Myometrial cell (primary cell): ENCODE data around the genes SIMC1, KIAA1191 and FGFR4.

DNA sequence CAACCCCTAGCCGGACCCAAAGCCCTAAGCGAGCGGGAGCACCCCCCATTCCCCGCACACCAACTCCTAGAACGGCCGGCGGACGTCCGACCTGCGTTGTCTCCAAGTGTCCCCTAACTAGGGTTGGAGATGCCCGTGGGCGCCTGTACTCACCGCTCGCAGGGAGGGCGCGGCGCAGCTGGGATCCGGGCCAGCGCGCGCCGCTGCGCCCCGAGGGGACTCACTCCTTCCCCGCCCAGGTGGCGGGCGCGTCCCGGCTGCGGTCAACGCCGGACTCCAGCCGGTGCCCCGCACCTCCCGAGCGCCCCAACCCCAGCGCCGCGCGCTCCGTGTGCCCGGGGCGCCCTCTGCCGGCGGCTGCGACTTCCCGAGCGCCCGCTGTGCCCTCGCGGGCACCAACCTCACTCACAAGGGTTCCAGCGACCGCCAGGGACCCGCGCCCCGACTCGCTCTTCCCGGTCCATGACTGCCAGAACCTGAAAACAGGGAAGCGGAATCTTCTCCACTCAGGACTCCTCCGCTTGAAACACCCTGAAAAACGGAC is 583 bp upstream of the DRD1 start:
- RAMPAGE, long total RNA: no peak

GRCh38 chr5:175478721-175479557 is 579 bp downstream of the SFXN1 start:
- RAMPAGE, long total RNA: no peak

DNA sequence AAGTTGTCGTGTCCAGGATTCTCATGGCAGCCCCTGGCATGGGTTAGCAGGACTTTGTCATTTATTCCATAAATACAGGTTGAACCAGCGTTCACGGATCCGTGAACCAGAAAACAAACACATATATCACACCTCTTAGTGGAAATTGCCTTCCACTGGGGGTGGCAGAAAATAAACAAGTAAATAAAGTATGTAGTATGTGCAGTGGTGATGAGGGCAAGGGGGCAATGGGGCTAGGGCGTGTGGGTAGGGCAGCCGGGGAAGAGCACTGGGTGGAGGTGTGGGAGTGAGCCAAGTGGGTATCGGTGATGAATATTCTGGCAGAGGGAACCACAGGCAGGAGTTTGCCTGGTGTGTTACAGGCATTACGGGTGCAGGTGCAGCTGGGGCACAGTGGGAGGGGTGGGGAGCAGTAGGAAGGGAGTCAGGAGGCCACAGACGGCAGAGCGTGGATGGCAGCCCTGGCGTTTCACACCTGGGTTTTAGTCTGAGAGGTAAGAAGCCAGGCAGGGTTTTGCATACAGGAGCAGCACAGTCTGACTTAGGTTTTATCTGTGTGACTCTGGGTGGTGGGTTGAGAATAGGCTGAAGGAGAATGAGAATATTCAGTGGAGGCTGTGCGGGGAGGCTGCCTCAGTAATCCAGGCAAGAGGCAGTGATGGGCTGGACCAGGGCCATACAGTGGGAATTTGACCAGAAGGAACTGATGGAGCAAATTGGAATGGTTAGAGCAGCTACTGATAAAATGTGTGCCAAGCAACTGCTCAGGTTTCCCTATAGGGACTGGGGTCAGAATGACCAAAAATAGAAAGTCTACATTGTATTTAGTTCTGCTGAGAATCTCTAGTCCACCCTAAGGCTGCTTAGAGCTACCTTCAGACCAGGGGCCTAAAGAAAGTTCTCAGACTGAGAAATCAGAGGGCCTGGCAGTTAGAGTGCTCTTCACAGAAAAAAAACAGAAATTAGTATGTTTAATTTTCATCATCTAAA is 35.5 kb downstream of the SFXN1 start:
- RAMPAGE, long total RNA: no peak

- RAMPAGE, long total RNA: no peak
These were observed 73.8 kb upstream of the CPLX2 start for GRCh38 chr5:175797479-175798108.

DNA sequence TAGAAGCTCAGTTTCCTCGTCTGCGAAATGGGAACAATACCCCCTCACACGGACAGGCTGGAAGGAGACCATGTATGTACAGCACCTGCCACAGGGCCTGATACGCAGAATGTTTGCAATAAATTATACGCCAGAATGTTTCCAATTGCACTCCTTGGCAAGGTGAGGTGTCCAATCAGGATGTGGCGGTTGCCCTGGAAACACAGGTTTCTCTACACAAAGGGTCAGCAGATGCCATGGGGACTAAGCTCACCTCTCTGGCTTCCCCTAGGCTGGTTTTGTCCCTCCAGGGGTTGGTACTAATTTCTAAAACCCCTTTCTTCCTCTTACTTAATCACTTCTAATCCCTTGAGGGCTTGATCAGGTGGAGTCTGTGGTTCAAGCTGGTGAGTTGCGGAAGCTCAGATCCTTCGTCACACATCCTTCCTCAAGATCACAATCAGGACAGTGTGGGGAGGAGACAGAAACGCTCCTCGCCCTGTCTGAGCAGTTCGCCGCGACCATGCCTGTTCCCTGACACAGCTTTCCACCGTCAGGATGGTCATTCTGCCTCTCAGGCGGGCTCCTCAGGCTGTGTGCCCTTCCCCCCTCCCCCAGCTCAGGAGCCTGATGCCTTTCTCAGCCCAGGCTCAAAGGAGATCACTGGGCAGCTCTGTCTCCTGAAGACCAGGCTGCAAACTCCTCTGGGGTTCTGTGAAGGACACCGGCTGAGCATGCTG is 24.2 kb downstream of the CPLX2 start:
- RAMPAGE, long total RNA: no peak

GRCh38 chr5:176237854-176238955 is at the start of gene SIMC1:
TSS of gene SIMC1 (plus strand) at chr5:176238424.
- RAMPAGE, long total RNA: no peak

GRCh38 chr5:176361416-176362331 is at the start of gene KIAA1191:
TSS of gene KIAA1191 (minus strand) at chr5:176361764.
- RAMPAGE, long total RNA: start-site peak on the minus strand at chr5:176361764-176361800, 260 and 389 reads in 2 replicates

DNA sequence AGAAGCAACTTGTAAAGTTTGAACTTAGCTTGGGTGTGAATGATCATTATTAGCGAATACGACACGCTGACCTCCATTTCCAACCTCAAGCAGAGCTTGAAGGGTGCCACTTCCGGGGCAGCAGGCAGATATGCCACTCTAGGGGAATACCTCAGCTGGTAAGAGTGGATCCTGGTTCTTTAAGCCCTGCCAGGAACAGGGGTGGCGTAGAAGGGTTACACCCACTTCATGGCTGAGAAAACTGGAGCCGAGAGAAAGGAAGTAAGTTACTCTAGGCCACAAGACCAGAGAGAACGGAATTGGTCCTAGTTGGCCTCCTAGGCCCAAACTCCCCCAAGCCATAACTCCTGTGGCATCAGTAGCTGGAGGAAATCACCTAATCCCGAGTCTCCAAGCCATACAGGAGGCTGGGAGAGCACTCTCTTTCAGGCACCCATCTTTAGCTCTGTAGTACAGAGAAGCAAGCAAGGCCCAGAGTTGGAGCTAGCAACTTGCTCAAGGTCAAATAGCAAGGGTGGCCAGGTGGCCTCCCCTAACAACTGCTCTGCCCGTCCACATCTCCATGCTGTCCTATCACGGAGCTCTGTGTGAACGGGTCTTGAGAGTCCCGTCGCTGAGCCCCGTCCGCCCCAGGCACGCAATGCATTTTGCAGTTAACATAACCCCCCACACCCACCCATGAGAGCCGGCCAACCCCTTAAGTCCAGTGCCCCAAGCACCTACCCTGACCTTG is 1.8 kb downstream of the RNF44 start:
- RAMPAGE, long total RNA: no peak

- RAMPAGE, long total RNA: no peak
These were observed 1.0 kb upstream of the RNF44 start for GRCh38 chr5:176538302-176538587.

DNA sequence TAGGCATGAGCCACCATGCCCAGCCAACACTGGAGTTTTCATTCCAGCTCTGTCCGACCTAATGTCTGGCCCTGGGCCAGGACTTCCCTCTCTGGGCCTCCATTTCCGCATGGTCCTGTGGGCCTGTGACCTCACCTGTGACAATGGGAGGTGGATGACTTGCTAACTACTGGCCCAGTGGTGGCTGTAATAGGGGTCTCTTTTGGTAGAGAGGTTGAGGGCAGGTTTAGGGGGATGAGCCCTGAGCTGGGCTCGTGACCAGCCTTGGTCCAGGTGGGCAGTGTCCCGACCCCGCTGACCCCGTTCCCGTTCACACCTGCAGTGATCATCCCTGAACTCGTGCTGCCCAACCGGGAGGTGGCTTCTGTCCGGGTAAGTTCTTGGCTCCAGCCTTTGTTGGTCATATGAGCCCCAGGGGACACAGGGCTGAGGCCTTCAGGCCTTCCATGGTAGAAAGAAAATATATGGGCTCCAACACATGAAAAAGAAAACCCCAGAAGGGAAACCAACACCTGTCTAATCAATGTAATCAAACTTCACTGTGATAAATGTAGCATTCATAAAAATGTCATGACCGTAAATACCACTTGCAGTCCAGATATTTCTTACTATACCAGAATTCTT is 23.4 kb downstream of the GPRIN1 start:
- RAMPAGE, long total RNA: no peak

DNA sequence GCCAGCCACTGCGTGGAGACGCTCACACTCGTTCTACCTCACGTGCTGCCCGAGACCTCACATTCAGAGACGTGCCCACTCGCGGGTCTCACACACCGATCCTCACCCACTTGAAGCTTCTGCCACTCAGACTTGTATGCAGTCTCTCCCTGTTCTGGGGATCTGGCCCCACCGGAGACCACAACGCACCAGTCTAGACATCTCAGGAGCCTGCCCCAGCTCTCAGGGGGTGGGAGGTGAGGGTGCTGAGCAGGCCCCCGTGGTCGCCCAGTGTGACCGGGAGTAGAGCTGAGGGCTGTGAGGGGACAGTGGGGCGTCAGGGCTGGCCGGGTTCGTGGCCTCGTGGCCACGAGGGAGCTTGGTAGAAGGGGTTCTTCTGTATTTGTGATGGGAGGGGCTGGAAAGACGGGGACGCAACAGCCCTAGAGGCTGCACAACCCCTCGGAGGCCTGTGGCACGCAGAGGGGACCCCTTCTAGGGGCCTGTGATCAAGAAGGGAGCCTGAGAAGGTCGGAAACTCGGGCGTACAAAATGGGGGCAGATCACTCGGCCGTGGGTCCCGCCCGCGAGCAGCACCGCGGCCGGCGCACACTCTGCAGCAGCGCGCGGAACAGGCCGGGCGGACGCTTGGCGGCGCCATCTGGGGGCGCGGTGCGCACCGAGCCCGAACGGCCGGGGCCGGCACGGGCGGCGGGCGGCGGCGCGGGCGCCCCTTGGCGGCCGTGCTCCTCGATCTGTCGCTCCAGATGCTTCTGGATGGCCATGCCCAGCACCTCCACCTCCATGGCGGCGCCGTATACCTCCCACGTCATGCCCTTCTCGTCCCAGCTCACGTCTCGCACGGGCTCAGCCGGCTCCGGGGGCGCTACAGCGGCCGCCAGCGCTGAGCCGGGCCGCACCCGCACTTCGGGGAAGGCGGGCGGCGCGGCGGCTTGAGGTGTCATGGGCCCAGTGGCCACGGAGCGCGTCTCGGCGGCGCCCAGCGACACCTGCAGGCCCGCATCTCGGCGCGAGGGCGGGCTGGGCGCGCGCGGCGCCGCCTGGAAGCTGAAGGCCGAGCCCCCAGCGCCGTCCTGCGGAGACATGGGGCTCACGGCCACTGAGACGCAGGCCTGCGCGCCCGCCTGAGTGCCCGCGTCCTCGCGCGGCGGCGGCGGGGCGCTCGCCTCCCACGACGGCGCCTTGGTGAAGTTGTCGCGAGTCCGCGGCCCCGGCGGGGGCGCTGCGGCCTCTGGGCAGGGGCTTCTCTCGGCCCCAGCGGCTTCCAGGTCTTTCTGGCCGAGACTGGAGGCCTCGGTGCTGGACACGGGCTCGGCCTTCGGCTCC is 13.2 kb downstream of the GPRIN1 start:
- RAMPAGE, long total RNA: no peak

GRCh38 chr5:176610438-176610782 is 454 bp upstream of the GPRIN1 start:
- RAMPAGE, long total RNA: no peak

DNA sequence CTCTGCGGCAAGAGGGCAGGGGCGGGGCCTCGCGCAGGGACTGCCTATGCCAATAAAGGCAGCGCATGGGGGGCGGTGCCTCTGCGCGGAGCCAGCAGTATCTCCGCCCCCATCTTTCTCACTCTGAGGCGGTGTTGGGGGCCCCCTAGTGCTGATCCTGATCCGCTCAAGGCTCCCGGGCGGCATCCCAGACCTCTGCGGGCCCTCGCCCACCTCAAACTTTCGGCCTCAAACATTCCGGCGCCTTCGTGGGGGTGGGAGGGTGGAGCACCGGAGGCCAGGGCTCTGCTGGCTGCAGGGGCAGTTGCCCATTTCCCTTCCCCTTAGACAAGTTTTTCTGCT is 9.3 kb upstream of the GPRIN1 start:
- RAMPAGE, long total RNA: no peak

- RAMPAGE, long total RNA: no peak
These were observed 4.4 kb upstream of the TSPAN17 start for GRCh38 chr5:176642889-176643327.

- RAMPAGE, long total RNA: no peak
These were observed at the start of gene FGFR4 for GRCh38 chr5:177086768-177087680. TSS of gene FGFR4 (plus strand) at chr5:177086915.

- RAMPAGE, long total RNA: no peak
These were observed 1.1 kb upstream of the NSD1 start for GRCh38 chr5:177132178-177133122.

GRCh38 chr5:177210013-177210738 is 76.6 kb downstream of the NSD1 start:
- RAMPAGE, long total RNA: no peak

- RAMPAGE, long total RNA: no peak
These were observed 858 bp downstream of the MXD3 start for GRCh38 chr5:177310796-177311283.

GRCh38 chr5:177317328-177318075 is 5.8 kb upstream of the MXD3 start:
- RAMPAGE, long total RNA: no peak

GRCh38 chr5:177319518-177320104 is 7.9 kb upstream of the MXD3 start:
- RAMPAGE, long total RNA: no peak